Breast epithelium (tissue), 2 donors: ENCODE data around the gene GATC.

GRCh38 chr12:119246872-119247705, 68.4 kb downstream of the HSPB8 start:
- PRO-cap, result no peak
- RAMPAGE, long total RNA, 2 experiments, result no peak in any of the 2 experiments

- PRO-cap, result no peak
- RAMPAGE, long total RNA, 2 experiments, result no peak in any of the 2 experiments
These were observed 22.4 kb downstream of the TMEM233 start for GRCh38 chr12:119615824-119616480.

DNA sequence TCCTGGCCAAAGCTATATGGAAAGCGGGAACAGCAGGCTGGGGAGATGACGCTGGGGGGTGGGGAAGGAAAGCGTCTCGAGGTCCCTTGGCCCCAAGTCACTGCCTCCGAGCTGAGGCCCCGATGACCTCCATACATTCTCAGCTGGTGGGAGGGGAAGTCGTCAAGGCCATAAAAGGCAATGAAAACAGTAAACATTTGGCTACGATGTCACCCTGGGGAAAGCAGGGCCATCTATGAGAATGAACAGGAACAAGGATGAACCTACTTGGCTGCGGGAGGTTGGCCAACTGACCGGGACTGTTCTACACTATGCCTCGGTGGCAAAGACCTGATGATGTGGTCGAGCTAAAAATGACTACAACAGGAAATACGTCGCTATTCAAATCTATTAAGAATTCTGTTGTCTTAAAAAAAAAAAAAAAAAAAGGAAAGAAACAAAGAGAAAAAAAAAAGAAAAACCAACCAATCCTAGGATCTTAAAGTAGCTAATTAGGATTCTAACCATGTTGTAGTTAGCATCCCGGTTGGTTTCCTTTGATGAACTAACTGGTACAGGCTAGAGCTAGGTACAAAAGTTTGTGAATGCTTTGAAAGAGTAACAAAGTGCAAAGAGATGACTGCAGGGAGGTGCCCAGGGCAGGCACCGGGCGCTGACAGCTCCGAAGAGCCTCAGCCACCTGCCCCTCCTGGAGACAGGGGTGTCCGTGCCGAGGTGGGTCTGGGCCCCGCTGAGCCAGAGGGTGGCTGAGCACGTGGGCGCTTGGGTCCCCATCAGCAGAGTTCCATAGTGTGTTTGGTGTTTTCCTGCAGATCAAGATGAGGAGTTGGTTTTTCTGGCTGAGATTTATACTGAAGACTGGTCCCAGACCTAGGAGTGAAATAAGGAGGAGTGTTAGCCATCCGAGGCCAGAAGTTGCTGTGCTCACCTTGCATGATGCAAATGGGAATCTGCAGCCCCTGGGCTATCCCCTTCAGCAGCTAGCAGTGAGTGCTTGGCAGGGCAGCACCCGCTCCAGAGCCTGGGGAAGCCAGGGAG, 19.8 kb downstream of the PRKAB1 start:
- PRO-cap, result no peak
- RAMPAGE, long total RNA, 2 experiments, result no peak in any of the 2 experiments

- PRO-cap, result no peak
- RAMPAGE, long total RNA, 2 experiments, result no peak in any of the 2 experiments
These were observed 36.5 kb downstream of the PRKAB1 start for GRCh38 chr12:119704384-119704797.

GRCh38 chr12:119876701-119877174, 382 bp downstream of the CIT start:
- PRO-cap, result no peak
- RAMPAGE, long total RNA, 2 experiments, result no peak in any of the 2 experiments

DNA sequence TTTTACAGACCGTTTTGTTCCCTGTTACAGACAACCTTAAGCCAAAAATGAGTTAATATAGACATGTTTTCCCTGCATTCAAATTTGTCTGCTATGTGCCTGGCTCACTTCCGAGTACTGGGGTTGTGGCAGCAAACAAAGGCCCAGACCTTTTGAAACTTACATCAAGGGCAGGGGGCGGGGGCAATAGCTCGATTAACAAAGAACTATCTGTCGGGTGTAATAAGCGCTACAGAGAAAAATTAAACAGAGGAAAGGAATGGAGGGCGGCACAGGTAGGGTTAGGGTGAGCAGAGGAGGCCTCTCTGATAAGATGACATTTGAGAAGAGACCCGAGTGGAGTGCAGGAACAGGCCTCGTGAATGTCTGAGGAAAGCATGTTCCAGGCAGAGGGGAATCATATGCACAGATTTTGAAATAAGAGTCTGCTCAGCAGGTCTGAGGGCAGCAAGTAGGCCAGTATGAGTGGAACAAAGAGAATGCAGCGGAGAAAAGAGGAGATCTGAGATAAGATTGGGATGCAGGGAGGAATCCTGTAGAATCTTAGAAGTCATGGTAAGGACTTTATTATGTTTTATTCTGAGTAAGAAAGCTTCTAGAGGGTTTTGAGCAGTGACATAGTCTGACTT, 52.4 kb downstream of the BICDL1 start:
- PRO-cap, result no peak
- RAMPAGE, long total RNA, 2 experiments, result no peak in any of the 2 experiments

DNA sequence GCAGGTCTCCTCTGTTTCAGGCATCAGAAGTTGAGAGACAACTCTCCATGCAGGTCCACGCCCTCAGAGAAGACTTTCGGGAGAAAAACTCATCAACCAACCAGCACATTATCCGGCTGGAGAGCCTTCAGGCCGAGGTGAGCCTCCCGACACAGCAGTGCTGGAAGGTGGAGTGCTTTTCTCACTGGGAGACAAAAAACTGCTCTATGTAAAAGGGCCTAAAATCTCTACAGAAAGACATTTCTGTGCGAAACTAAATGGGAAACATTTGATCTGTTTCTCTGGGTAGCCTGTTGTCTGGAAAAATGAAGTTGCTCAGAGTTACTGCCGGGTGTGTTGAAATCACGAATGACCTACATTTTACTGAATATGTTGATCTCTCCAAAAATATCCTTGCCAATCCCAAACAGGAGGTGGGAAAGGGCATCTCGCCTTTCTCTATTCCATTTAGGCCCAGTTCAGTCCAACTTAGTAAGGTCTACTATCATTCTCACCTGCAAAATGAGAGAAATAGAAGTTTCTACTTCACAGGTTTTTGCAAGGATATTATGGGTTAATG, 54.8 kb downstream of the RAB35 start:
- PRO-cap, result no peak
- RAMPAGE, long total RNA, 2 experiments, result no peak in any of the 2 experiments

GRCh38 chr12:120090709-120091411, 25.7 kb downstream of the RAB35 start:
- PRO-cap, result no peak
- RAMPAGE, long total RNA, 2 experiments, result no peak in any of the 2 experiments

GRCh38 chr12:120115945-120116555, 503 bp downstream of the RAB35 start:
- PRO-cap, result no peak
- RAMPAGE, long total RNA, 2 experiments, result no peak in any of the 2 experiments

- PRO-cap, result no peak
- RAMPAGE, long total RNA, 2 experiments, result no peak in any of the 2 experiments
These were observed 2.0 kb upstream of the RAB35 start for GRCh38 chr12:120118212-120119324.

- PRO-cap, result no peak
- RAMPAGE, long total RNA, 2 experiments, result start-site peak on the minus strand in 1 of 2 experiments, at chr12:120199405-120199481 at its widest, 617 reads per replicate
These were observed 1.6 kb downstream of the RPLP0 start for GRCh38 chr12:120199353-120199733.

DNA sequence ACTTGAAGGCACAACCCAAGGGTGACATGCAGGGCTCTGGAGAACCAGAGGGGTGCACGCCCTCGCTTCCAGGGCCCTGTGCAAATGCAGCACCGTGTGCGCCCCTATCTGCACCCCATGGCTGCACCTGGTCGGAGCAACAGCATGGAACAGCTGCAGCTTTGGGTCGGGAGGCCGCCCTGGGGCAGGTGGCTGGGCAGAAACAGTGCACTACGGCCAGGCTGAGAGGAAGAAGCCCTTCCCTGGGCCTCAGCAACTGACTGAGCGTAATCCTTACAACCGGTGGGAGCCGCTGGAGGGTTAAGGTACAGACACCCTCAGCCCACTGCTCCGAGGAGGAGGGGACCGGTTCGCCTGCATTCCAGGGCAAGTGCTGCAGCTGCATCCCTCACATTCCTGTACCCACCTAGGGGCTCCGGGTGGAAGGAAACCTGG, 27.8 kb upstream of the RPLP0 start:
- PRO-cap, result no peak
- RAMPAGE, long total RNA, 2 experiments, result no peak in any of the 2 experiments

- PRO-cap, result bidirectional peak, plus-strand start at chr12:120446459, minus-strand start at chr12:120446370
- RAMPAGE, long total RNA, 2 experiments, result start-site peak on the plus strand in 2 of 2 experiments, at chr12:120446444-120446474 at its widest, 140 to 354 reads per replicate; start-site peak on the minus strand in 2 of 2 experiments, at chr12:120446360-120446384 at its widest, 79 to 225 reads per replicate
These were observed at the start of gene GATC for GRCh38 chr12:120446275-120447289. Gene GATC (plus strand): TSS chr12:120446444.

DNA sequence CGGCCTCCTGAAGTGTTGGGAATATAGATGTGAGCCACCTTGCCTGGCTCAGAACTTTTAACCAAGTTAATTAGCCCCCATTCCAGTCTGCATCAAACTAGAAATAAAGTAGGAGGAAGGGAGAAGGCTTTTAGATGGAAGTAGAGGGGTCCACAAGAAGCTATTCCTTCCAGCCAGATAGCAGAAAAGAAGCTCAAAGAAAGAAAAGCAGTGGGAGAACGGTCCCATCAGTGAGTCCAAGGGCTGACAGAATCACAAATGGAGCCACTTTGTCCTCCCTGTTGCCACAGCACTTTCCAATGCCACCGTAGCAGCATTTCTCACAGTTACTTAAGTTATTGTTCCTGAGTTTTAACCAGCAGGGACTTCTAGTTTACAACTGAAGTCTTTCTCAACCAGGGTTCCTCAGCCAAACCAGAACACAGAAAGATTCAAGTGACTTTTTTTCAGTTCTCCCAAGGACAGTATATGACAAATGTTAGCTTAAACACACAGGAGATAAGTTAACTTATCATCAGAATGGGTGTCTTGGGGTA, 6.8 kb downstream of the GATC start:
- PRO-cap, result no peak
- RAMPAGE, long total RNA, 2 experiments, result no peak in any of the 2 experiments

DNA sequence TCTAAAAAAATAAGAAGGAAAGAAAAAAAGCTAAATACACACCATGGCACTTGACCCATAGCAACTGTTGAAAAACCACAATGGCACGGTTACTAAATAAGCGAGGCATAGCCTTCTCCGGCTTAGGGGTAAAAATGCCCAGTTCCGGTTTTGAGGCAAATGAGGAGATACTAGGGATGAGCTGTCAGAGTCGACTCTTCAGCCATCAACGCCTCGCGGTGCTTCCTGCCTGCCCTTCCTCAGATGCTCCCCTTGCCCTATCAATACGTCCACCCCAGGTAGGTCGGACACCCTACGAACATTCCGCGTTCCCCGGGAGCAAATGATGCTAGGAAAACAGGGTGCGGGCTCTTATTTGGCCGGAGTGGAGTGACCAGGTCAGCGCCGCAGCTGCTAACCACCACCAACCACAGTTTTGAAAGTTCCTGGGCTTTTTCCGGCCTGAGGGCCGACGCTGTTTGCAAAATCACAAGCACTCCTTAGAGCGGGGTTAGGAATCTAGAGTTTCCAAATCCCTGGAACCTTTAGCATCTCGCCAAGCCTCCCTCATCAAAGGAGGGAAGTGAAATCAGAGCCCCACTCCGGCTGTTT, 1.2 kb downstream of the SRSF9 start:
- PRO-cap, result no peak
- RAMPAGE, long total RNA, 2 experiments, result no peak in any of the 2 experiments

DNA sequence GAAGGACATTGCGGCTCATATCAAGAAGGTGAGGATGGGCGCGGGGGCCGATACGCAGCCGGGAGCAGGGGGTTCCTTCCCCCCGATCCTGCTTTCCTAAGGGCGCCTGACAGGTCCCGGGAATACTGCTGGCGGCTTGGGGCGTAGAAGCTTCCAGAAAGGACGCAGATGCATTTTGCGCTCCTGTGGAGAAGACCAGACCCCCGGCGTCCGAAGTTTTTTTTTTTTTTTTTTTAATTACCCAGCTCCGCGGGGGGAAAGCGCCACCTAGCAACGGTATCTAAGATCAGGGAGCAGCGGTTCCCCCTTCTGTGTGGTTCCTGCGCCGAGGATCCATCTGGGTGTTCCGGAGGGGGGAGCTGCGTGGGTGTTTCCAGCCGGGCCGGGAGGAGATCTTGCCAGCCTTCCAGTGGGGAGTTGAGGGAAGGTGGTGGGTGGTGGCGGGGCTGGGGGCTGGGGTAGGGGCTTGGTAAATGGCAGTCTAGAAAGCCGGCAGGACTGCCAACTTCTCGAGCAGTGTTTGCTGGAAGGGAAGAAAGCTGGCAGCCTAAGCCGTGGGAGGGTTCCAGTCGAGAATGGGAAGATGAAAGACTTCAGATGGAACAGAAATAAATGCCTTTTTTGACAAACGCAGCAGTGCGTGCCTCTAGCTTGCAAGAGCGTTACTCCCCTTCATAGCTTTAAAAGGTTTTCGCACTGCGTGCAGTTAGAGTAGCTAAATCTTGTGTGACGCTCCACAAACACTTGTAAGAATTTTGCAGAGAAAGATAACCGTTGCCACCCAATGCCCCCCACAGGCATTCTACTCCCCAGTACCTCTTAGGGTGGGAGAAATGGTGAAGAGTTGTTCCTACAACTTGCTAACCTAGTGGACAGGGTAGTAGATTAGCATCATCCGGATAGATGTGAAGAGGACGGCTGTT, 874 bp downstream of the DYNLL1 start:
- PRO-cap, result no peak
- RAMPAGE, long total RNA, 2 experiments, result no peak in any of the 2 experiments

DNA sequence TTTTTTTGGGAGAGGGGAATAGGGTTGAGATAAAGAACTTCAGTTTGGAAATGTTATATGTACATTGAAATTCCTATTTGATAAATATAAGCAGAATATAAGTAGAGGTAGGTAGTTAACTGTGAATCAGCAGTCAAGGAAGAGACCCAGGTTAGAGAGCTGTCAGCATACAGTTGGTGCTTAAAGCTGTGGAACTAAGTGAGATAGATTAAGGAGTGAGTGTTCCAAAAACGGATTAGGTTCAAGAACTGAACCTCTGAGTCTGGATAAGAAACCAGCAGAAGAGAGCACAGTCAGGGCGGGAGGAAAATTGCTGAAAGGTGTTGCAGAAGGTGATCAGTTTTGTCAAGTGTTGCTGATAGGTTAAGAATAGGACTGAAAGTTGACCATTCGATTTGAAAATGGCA, 14.0 kb downstream of the RNF10 start:
- PRO-cap, result no peak
- RAMPAGE, long total RNA, 2 experiments, result no peak in any of the 2 experiments

DNA sequence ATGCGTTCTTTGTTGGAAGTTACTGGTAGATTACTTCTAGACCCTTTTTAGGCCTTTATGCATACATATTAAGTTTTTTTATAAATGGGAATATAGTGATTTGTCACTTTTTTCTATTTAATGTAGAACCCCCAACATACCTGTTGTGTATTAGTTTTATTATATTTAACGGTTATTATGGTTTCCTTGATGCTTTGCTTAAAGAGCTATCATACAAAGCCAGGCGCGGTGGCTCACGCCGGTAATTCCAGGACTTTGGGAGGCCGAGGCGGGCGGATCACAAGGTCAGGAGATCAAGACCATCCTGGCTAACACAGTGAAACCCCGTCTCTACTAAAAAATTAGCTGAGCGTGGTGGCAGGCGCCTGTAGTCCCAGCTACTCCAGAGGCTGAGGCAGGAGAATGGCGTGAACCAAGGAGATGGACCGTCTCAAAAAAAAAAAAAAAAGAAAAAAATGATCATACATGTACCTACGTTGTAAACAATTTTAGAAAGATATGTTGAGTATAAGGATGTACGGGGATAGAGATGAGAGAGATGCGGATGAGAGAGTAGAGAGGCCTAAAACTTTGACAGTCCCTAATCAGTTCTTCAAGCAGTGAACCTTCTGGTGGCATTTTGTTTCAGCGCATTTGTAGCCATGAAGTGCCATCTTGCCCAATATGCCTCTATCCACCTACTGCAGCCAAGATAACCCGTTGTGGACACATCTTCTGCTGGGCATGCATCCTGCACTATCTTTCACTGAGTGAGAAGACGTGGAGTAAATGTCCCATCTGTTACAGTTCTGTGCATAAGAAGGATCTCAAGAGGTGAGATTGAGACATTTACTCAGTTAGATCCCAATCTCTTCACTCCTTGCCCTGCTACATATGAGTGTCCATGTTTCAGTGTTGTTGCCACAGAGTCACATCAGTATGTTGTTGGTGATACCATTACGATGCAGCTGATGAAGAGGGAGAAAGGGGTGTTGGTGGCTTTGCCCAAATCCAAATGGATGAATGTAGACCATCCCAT, 22.8 kb downstream of the RNF10 start:
- PRO-cap, result no peak
- RAMPAGE, long total RNA, 2 experiments, result no peak in any of the 2 experiments

- PRO-cap, result no peak
- RAMPAGE, long total RNA, 2 experiments, result no peak in any of the 2 experiments
These were observed 15.9 kb downstream of the POP5 start for GRCh38 chr12:120565306-120565745.

DNA sequence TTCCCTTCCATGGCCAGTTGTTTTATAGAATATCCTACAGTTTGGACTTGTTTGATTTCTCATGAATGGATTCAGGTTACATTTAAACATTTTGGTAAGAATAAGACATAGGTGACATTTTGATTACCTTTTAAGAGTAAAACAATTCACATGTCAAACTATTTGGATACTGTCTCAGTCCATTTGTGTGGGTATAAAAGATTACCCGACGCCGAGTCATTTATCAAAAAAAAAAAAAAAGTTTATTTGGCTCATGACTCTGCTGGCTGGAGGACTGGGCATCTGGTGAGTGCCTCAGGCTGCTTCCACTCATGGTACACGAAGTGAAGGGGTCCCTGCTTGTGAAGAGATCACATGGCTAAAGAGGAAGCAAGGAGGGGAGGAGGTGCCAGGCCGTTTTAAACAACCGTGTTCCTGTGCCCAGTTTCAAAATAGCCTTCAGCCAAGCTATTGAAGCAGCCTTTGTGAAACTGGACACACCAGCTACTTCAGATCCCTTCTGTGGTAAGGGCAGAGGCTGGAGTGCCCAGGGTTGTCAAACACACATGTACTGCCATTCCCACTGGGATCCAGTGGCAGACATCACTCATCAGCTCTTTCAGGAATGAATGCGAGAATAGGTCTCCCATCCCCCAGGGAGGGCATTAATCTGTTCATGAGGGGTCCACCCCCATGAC, 7.7 kb downstream of the POP5 start:
- PRO-cap, result no peak
- RAMPAGE, long total RNA, 2 experiments, result no peak in any of the 2 experiments